ENCODE measurements around the gene CCDC144A.

GRCh38 chr17:16484424-16484650 lies 7.7 kb downstream of the LRRC75A start:
- PRO-cap, result no peak

- PRO-cap, result no peak
Observed at GRCh38 chr17:16690101-16690528, at the start of gene CCDC144A. TSS of gene CCDC144A (plus strand) at chr17:16690241.

- PRO-cap, result no peak
Observed at GRCh38 chr17:16822375-16822646, 132.3 kb downstream of the CCDC144A start.

DNA sequence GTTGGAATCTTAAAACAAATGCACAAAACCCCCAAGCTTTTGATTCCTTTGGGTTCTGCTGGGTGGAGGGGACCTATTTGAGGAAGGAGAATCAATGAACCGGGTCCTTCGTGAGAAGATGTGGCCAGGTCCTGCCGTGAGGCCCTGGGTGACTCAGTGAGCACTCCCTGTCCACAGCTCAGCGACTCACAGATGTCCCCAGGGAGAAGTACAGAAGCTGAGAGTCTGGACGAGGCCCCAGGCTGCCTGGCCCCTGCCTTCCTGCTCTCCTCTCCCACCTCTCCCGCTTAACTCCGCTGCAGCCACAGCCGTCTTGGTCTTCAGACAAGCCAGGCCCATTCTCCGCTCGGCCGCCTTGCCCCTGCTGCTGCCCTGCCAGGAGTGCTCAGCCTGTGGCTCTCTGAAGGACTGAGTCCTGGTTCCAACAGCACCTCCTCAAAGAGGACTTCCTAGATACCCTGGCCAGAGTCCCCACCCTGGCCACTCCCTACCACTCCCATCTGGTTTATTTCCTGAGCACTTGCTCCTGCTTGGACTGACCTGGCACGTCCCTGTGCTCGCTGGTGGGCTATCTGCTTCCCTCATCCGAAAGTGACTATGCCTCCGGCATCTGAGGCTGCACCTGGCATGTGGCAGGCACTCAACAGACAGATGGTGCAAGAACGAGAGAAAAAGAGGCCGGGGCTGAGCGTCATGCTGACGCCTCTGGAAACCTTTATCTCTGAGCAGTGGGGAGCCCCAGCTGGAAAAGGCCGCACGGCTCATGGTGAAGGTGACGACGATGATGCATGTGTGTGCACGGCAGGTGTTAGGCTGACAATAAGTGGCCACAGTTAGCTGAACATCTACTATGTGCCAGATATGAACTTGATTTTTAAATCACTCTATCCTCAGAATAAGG lies 9.1 kb upstream of the TNFRSF13B start:
- PRO-cap, result no peak

DNA sequence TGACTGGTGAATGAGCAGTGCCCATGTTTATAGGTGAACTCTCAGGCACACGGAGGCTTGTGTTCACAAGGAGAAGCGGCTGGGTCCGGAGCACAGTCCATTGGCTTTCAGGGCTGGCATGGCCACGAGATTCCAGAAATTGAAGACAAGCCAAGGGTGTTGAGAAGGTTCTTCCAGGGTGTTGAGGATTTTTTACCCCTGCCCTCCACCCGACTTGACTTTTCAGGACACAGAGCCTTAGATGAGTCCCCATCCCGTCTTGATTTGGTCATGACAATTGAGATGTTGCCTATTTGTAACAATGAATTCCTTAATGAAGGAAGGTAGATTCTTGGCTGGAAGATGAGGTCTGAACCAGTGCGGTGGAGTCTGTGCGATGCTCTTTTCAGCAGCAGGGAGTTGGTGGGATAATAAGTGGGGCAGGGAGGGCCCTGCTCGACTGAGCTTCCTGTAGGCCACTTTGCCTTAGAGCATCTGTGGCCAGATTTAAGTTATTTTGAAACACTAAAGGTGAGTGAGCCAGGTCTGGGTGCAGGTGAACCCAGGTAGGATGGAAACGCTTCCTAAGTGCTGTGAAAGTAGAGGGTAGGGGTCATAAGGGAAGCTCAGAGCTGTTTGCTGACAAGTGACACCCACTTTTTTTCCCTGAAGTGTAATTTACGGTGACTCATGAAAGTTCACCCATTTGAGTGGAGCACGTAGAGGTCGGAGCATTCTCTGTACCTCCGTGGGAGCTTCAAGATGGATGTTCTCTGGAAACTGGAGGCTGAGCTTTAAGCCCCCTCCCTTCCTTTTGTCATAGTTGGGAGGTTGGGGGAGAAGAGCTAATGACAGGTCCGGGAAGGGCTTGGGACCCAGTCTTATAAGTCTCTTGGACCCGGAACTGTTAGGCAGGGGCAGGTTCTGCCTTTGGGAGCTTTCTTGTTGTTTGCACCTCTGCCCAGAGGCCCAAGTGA lies 44.1 kb downstream of the MPRIP start:
- PRO-cap, result no peak

DNA sequence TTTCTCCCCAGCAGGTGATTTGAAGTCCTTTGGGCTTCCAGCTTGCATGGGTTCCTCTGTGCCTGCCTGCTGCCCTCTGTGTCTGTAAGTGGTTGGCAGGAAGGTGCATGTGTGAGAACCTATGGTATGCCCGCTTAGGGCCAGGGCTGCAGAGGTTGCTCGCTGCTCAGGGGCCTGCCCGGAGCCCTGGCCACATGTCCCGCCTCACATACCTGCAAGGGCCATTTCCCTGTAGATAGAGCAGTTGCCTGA lies 65.5 kb downstream of the MPRIP start:
- PRO-cap, result unidirectional peak, plus-strand start at position 170 of the sequence

DNA sequence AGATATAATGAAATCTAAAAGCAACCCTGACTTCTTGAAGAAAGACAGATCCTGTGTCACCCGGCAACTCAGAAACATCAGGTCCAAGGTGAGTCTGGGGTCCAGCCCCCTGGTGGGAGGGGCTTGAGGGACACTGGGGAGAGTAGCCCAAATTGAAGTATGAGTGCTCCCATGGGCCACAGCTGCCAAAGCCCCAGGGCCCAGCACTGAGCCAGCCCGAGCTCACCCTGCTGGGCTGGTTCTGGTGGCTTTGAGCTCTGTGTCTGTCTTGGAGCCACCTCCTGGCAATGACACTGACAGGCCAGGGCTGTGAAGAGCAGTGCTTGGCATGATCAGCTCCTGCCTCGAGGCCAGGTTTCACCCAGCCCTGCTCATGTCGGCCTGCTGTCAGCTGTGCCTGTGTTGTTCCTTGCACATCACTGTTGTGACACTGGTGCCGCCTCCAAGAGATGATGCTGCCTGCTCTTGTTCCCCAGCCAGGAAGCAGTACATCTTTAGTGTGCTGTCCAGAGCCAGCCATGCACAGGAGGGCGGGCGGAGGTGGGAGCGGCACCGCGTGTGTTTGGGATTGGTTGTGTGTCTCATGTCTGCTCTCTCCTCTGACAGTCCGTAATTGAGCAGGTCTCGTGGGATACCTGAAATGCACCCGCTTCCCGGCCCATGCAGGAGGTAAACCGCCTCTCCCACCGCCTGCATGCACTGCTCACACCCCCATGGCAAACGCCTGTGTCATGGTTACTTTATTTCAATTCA lies 26.0 kb downstream of the PLD6 start:
- PRO-cap, result no peak

GRCh38 chr17:17376968-17378047 lies 74.1 kb downstream of the NT5M start:
- PRO-cap, result no peak

GRCh38 chr17:17549647-17550525 lies 41.6 kb downstream of the PEMT start:
- PRO-cap, result no peak

- PRO-cap, result no peak
Observed at GRCh38 chr17:17711661-17712346, 30.5 kb downstream of the RAI1 start.

- PRO-cap, result no peak
Observed at GRCh38 chr17:17713650-17714320, 32.5 kb downstream of the RAI1 start.

DNA sequence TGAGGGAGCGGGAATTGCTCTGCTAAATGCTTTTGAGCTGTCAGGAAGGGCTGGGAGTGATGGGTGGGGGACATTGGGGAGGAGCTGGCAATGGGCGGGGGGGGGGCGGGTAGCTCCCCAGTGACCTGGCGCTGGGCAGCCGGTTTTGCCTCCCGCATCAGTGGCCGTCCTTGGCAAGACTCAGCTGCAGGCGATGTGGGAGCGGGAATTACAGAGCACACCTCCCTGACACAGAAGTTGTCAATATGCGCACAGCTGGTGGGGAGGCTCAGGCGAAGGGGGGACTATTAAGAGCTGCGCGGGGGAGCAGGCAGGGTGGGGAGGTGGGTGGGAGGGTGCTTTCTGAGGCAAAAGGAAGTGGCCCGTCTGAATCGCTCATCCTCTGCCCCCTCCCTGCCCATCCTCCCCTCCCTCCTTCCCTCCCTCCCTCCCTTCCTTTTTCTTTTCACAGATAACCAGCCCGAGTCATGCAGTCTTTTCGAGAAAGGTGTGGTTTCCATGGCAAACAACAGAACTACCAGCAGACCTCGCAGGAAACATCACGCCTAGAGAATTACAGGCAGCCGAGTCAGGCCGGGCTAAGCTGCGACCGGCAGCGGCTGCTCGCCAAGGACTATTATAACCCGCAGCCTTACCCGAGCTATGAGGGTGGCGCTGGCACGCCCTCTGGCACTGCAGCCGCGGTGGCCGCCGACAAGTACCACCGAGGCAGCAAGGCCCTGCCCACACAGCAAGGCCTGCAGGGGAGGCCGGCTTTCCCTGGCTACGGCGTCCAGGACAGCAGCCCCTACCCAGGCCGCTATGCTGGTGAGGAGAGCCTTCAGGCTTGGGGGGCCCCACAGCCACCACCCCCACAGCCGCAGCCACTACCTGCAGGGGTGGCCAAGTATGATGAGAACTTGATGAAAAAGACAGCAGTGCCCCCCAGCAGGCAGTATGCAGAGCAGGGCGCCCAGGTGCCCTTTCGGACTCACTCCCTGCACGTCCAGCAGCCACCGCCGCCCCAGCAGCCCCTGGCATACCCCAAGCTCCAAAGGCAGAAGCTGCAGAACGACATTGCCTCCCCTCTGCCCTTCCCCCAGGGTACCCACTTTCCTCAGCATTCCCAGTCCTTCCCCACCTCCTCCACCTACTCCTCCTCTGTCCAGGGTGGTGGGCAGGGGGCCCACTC lies 43.9 kb downstream of the SREBF1 start:
- PRO-cap, result no peak

- PRO-cap, result no peak
Observed at GRCh38 chr17:17795986-17796676, 40.7 kb downstream of the SREBF1 start.

GRCh38 chr17:17815617-17816051 lies 21.2 kb downstream of the SREBF1 start:
- PRO-cap, result no peak

DNA sequence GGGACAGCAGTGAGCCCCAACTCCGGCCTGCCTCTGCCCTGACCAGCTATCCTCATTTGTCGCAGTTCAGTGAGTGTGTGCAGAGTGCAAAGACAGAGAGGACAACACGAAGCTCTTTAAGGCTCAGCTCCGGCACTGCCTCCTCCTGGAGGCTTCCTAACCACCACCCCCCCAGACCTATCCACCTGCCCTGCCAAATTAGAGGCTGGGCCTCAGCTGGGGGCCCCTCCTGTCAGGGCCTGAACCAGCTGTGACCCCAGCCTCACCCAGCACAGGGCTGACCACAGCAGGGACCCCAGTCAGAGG lies 9.0 kb downstream of the SREBF1 start:
- PRO-cap, result no peak

- PRO-cap, result no peak
Observed at GRCh38 chr17:17928226-17928641, 44.0 kb downstream of the TOM1L2 start.

DNA sequence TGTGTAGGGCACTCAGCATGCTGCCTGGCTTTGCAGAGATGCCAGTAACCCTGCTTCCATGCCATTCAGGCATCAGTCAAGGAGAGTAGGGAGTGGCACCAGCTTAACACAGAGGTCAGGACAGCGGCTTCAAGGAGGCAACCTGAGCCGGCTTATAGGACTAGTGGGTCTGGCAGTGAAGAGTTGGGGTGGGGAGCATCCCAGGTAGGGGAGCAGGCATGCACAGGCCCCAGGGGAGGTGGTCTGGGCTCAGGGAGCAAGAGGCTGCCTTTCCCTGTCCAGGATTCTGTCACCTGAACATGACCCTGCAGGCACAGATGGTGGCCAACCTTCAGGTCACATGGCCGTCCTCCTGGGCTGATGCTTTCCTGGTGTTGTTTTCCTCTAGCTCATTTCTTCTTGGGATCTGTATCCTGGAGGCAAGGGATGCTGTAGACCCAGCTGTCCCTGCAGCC lies 3.6 kb upstream of the MYO15A start:
- PRO-cap, result no peak

DNA sequence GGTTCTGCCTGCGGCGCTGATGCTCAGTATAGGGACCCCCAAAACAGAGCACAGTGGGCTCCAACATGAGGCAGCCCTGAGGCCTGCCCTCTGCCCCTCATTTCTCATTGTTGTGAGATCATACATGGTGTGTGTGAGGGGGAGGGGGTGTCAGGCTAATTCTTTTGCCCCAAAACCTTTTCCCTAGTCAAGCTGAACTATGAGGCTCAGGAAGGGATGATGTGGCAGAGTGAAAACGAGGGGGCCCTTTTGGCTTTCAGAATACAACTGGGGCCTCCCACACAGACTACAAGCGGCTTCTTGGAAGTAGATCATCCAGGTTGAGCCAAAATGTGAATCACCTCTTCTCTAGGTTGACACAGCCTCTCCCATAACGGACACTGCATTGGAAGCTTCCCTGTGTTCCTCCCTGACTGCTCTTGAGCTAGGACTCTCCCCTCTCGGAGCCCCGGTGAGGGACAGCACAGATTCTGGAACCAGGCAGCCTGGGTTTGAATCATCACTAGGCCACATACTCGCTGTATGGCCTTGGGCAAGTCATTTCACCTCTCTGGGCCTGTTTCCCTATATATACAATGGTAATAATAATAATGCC lies 2.3 kb upstream of the ALKBH5 start:
- PRO-cap, result no peak

DNA sequence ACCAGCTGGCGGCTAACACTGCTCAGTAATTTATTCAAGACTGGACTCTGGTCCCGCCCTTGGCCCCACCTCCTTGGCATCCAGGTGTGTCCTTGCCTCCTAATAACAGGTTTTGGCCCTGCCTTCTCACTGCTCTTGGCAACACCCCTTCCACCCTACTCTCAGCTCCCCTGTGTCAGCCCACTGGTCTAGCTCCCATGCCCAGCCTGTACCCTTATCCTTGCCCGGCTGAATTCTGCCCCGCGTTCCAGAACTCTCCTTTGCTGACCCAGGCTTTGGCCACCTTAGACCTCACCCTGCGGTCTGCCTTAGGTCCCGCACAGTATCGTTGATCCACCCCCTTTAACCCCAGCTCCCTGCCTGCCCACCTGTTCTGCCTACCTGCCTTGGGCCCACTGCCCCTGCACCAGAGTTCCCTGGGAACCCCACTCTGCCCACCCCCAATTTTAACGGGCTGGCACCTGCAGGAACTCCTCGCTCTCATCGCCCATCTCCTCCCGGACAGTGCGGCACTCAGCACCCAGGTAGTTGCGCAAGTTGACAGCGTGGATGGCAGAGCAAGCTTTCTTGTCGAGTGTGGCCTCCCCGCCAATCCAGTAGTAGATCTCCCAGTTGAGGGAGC lies 8.1 kb downstream of the FLII start:
- PRO-cap, result no peak

DNA sequence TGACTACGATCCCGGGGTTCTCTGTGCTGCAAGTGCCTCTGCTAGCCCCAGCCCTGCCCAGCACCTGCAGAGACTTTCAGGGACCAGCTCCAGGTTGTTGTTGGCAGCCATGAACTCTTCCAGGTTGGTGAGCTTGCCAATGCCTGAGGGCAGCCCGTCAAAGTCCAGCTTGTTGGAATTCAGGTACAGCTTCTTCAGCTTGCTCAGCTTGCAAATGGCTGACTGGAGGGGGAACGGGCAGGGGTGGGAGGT lies 5.4 kb downstream of the FLII start:
- PRO-cap, result no peak